ENCODE measurements around a stretch of chr3.

GRCh38 chr3:133124500-133125010 lies 86.4 kb downstream of the TMEM108 start:
- PRO-cap = no peak

- PRO-cap = no peak
Observed at GRCh38 chr3:133412766-133413064, 12.9 kb downstream of the BFSP2 start.

DNA sequence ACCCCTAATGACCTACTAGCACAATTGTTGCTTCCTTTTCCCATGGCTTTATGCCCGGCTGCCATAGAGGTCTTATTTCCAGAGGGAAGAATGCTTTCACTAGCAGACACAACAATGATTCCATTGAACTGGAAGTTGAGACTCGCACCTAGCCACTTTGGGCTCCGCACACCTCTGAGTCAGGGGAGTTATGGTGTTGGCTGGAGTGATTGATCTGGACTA lies 60.7 kb upstream of the CDV3 start:
- PRO-cap = no peak

DNA sequence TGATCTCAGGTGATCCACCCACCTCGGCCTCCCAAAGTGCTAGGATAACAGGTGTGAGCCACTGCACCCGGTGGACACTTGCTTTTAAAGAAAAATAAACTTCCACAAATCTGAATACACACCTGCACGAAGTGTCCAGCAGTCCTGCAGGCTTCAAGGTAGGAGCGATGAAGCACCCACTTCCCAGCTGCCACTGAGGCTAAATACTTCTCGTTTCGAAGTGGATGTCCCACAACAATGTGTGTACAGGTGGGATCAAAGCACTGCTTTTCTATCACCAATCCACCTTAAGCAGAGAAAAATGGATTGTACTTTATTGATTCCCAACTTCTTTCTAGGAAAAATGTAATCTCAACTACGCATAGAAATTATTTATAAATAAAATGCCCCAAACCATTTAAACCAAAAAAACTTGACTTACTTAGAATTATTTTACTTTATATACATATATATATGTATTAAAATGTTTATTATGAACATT lies 38.8 kb downstream of the CDV3 start:
- PRO-cap = no peak

GRCh38 chr3:133675912-133676179 lies 14.1 kb upstream of the TOPBP1 start:
- PRO-cap = no peak

GRCh38 chr3:133933984-133934886 lies 38.6 kb upstream of the RAB6B start:
- PRO-cap = no peak

DNA sequence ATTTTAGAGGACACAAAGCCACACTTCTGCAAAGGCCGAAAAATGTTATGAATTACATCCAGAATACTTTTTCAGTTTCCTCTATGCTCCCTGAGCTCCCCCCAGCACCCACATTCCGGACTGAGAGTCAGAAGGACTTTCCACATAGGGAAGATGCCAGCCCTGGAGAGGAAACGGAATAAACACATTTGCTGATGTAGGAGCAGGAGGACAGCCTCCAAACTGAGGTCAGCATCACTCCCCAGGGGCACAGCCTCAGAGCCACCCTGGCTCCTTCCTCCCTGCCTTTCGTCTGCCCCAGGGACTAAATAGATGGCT lies 22.6 kb upstream of the SLCO2A1 start:
- PRO-cap = no peak

- PRO-cap = no peak
Observed at GRCh38 chr3:134242705-134242965, 8.0 kb downstream of the RYK start.

GRCh38 chr3:134350727-134351357 lies 23.4 kb downstream of the AMOTL2 start:
- PRO-cap = no peak

DNA sequence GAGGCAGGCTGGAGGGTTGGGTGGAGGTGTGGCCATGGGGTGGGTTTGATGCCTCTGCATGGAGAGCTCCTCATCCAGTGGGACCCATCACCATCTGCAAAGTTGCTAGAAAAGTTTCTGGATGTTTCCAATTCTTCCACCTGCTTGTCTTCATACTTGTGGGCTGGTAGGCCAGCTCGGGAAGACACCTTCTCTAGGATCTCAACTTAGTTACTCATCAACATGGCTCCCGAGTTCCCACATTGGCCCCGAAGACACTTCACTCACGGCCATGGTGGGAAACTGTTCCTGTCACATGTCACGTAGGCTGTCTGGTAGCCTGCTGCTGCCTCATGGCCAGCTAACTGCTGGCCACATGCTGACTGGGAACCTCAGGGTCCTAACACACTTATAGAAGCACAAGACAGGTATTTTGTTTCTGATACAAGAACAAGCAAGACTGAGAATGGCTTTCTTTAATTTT lies 19.3 kb downstream of the AMOTL2 start:
- PRO-cap = no peak

- PRO-cap = no peak
Observed at GRCh38 chr3:134368744-134369924, 5.1 kb downstream of the AMOTL2 start.

GRCh38 chr3:134406178-134406522 lies 31.9 kb upstream of the AMOTL2 start:
- PRO-cap = unidirectional peak, plus-strand start at chr3:134406367; unidirectional peak, plus-strand start at chr3:134406390; unidirectional peak, plus-strand start at chr3:134406450

DNA sequence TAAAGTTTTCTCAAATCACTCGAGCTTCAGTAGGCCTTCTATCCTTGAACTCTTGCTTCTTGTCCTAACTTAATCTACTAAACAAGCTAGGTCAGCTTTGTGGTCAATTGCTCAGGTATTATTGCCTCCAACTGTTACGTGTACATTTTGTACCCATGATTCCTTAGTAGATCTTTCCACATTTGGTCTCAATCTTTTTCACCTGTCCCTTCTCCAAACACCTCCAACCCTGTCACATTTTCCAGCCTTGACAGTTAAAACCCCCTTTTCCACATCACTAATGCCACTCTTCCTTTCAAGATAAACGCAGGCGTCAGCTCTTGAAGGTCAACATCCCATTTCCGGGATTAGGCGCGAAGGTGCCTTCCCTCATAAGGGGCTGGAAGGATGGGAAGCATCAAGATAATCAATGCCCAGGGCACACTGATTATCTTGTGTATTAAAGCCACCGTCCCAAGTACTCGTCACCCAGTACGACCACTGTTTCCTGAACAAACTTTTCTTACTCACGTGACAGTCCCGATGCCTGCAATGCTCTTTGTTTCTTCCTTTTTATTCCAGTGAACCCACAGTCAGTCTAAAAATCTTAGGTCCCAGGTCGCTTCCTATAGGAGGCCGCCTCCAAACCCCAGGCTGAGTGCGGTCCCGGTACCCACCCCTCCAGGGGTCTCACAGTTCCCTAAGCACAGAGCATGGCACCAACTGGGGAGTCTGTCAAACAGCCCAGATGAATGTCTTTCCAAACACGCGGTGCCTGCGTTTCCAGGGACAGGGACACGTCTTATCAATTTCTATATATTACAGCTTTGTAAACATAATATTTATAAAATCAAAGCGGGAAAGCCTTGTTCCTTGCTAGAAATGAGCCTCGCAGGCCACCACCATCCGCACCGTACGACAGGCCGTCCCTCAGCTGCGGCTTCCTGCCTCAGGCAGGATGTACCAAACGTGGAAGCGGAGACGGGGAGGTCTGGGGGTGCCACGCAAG lies 681 bp downstream of the ANAPC13 start:
- PRO-cap = bidirectional peak, plus-strand start at position 323 of the sequence, minus-strand start at position 259 of the sequence; bidirectional peak, plus-strand start at position 569 of the sequence, minus-strand start at position 489 of the sequence; bidirectional peak, plus-strand start at position 945 of the sequence, minus-strand start at position 915 of the sequence

GRCh38 chr3:134597440-134598163 lies 53.2 kb downstream of the KY start:
- PRO-cap = no peak

- PRO-cap = bidirectional peak, plus-strand start at chr3:134602350, minus-strand start at chr3:134602275
Observed at GRCh38 chr3:134602069-134602604, 48.7 kb downstream of the KY start.

DNA sequence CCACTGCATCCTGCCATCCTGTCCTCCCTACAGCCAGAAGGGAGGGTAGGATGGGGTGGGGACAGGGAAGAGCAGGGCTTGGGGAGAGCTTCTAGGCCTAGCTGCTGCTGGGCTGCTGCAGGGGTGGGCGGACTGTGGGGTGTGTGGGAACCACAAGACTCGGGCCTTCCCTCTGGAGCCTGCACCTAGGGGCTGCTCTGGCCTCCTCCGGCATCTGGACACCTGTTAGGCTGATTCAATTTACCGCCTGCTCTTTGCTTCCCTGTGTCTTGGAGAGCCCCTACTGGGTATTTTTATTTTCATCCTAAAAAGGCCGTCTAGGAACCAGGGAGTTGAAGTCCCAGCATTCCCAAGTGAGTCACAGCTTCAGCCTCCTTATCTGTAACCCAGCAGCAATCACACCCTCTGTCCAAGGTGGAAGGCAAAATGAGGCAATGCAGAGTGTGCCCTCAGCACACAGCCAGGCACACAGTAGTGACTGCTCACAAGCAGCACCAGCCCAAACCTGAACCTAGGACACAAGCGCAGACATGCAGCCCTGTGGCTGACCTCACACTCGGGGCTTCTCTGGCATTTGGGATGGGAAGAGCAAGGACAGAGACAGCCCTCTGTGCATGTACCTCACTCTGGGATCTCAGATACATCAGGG lies 13.2 kb upstream of the KY start:
- PRO-cap = no peak

DNA sequence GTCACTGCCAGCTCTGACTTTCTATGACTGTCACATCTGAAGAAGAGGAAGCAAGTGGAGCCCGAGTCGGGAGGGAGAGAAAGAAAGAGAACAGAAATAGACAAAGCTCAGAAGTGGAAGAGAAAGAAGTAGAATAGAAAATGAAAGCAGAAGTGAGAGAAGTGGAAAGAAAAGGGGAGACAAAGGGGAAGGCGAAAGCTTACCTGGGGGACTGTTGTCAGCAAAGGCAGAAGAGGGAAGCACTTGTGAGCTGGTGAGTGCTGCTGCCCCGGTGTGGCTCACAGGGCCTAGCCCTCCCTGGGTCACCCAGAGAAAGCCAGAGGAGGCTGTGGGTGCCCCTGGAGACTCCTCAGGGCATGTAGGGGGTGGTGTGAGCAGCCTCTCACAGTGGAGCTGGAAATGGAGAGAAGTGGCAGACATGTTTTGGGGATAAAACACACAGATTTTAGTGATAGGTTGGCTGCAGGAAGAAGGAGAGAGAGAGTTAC lies 58.0 kb downstream of the EPHB1 start:
- PRO-cap = no peak

DNA sequence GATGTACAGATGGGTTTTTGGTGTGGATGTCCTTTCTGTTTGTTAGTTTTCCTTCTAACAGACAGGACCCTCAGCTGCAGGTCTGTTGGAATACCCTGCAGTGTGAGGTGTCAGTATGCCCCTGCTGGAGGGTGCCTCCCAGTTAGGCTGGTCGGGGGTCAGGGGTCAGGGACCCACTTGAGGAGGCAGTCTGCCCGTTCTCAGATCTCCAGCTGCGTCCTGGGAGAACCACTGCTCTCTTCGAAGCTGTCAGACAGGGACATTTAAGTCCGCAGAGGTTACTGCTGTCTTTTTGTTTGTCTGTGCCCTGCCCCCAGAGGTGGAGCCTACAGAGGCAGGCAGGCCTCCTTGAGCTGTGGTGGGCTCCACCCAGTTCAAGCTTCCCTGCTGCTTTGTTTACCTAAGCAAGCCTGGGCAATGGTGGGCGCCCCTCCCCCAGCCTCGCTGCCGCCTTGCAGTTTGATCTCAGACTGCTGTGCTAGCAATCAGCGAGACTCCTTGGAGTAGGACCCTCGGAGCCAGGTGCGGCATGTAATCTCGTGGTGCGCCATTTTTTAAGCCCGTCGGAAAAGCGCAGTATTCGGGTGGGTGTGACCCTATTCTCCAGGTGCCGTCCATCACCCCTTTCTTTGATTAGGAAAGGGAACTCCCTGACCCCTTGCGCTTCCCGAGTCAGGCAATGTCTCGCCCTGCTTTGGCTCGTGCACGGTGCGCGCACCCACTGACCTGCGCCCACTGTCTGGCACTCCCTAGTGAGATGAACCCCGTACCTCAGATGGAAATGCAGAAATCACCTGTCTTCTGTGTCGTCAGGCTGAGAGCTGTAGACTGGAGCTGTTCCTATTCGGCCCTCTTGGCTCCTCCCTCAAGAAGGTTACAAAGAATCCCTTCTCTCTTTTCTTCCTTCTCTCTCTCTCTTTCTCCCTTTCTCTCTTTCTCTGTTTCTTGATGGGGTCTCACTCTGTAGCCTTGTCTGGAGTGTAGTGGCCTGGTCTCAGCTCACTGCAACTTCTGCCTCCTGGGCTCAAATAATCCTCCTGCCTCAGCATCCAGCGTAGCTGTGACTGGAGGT lies 235.7 kb downstream of the EPHB1 start:
- PRO-cap = bidirectional peak, plus-strand start at position 491 of the sequence, minus-strand start at position 251 of the sequence

GRCh38 chr3:135155688-135156332 lies 360.8 kb downstream of the EPHB1 start:
- PRO-cap = no peak

GRCh38 chr3:136144931-136146090 lies 50.8 kb downstream of the MSL2 start:
- PRO-cap = no peak

Measured in neural crest cell (in vitro differentiated cells).